ENCODE measurements around the gene GIPR.

DNA sequence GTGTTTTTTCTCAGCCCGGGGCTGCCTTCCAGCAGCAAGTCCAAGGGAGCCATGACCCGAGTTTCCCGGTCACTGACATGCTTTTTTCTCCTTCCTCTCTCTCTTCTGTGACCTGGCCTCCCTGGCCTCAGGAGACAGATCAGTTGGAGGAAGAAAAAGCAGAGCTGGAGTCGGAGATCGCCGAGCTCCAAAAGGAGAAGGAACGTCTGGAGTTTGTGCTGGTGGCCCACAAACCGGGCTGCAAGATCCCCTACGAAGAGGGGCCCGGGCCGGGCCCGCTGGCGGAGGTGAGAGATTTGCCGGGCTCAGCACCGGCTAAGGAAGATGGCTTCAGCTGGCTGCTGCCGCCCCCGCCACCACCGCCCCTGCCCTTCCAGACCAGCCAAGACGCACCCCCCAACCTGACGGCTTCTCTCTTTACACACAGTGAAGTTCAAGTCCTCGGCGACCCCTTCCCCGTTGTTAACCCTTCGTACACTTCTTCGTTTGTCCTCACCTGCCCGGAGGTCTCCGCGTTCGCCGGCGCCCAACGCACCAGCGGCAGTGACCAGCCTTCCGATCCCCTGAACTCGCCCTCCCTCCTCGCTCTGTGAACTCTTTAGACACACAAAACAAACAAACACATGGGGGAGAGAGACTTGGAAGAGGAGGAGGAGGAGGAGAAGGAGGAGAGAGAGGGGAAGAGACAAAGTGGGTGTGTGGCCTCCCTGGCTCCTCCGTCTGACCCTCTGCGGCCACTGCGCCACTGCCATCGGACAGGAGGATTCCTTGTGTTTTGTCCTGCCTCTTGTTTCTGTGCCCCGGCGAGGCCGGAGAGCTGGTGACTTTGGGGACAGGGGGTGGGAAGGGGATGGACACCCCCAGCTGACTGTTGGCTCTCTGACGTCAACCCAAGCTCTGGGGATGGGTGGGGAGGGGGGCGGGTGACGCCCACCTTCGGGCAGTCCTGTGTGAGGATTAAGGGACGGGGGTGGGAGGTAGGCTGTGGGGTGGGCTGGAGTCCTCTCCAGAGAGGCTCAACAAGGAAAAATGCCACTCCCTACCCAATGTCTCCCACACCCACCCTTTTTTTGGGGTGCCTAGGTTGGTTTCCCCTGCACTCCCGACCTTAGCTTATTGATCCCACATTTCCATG is 5.0 kb downstream of the FOSB start:
- PRO-cap: no peak

GRCh38 chr19:45477640-45478355 is 10.0 kb downstream of the FOSB start:
- PRO-cap: no peak

GRCh38 chr19:45505870-45506385 is 1.4 kb upstream of the VASP start:
- PRO-cap: no peak

GRCh38 chr19:45543716-45544414 is 36.6 kb downstream of the VASP start:
- PRO-cap: no peak

DNA sequence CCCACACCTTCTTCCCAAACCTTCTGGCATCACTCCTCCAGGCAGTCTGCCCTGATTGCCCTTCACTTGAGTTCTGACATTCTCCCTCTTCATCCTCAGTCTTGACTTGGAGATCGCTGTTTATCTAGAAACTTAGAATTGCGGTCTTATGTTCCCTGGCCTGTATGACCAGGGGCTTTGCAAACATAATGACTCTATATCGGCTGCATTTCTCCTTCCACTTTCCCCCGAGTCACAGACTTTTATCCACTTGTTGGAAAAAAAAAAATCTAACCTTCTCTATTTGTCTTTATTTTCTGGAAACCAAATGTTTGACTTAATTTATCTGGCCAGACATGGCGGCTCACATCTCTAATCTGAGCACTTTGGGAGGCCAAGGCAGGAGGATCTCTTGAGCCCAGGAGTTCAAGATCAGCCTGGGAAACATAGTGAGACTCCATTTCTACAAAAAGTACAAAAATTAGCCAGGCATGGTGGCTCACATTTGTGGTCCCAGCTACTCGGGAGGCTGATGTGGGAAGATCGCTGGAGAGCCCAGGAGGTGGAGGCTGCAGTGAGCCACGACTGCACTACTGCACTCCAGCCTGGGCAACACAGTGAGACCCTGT is 5.4 kb upstream of the OPA3 start:
- PRO-cap: no peak

GRCh38 chr19:45609319-45609814 is 7.4 kb upstream of the GPR4 start:
- PRO-cap: no peak

DNA sequence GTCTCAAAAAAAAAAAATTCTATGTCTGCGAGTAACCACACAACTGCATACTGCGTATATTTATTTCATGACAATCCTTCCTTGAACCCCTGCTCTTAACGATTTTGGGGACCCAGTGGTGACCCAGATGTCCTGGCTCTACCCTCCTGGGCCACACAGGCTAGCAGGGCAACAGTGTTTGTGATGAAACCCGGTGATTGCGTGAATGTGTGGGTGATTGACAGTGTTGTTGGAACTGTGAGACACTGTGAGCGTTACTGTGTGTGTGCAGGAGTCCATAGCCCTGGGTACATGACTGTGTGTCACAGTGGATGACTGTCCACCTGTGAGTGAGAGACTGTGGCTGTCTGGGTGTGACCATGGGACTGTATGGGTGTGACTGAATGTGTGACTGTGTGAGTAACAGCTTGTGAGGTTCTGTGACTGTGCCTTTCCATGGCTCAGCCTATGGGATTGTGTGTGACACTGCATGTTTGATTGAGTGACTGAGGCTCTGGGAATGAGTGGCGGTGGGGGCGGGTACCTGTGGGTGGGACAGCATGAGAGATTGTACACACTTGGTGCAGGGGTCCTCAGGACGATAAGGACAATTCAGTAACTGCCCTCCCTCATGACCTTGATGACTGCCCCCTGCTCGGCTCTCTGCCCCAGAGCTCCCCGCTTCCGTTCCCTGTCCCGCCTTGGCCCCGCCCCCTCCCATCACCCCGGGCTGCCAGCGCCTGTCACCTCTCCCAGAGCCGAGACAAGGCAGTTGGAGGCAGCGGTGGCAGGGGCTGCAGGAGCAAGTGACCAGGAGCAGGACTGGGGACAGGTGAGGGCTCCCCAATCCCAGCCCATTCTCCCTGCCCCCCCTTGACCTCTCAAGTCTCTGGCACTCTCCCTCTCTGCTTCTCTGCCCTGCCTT is at the start of gene GIPR:
Gene GIPR, plus strand, starts transcription at position 734 of the 904 bp plus-strand sequence.
- PRO-cap: unidirectional peak, plus-strand start at position 753 of the sequence

DNA sequence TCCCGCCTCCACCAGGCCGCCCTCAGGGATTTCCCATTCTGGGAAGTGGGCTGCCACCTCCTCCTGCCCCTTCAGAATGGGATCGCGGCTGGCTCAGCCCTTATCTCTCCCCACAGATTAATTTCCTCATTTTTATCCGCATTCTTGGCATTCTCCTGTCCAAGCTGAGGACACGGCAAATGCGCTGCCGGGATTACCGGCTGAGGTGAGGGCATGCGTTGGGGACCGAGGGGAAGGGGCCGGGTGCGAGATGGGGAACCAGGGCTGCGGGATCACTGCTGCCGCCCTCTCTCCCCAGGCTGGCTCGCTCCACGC is 9.7 kb downstream of the GIPR start:
- PRO-cap: no peak

DNA sequence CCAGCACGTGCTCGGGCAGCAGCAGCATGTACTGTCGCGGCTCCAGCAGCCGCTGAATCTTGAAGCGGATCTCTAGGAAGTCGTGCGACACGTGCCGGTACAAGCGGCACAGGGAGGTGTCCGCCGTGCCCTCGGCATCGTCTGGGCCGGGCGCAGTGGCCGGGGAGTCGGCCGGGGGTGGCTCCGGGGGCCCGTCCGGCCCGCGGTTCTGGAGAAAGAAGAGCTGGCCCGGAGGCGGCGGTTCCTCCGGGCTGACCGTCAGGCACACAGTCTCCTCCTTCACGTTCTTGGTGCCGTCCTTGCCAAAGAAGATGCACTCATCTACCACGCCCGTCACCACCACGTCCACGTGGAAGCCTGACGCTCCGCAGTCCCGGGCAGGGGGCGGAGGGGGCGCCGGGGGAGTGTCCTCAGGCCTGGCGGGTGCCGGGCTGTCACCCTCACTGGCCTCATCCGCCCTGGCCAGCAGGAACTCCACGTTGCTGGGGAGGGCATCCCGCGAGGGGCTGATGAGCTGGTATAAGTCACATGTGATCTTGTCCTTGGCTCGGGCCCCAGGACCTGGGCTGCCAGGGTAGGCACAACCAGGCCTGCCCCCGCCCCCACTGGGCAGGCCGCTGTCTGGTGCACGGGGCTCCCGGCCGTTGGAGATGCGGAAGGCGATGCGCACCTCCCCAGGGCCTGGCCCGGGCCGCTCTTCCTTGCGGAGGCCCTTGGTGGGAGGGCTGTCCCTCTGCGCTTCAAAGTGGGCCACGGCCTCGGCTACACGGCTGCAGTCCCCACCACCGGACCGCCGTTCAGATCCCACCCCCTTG is 18.4 kb downstream of the FBXO46 start:
- PRO-cap: no peak

DNA sequence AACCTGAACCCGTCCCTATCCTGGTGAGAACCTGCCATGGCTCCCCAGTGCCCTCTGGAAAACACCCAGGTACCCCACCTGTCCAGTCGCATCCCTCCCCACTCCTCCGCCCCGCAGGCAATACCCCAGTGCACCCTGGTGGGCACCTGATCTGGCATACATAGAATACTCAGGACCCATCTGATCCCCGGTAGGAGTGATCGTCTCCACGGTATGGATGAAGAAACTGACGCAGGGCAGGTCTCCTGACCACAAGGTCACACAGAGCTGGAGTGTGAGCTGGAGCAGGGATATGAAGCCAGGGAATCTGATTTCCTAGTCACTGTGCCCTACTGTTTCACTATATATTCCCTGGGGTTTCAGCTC is 12.7 kb downstream of the FBXO46 start:
- PRO-cap: bidirectional peak, plus-strand start at position 74 of the sequence, minus-strand start at position 56 of the sequence

- PRO-cap: no peak
These were observed 2.1 kb downstream of the SIX5 start for GRCh38 chr19:45766732-45767571.

DNA sequence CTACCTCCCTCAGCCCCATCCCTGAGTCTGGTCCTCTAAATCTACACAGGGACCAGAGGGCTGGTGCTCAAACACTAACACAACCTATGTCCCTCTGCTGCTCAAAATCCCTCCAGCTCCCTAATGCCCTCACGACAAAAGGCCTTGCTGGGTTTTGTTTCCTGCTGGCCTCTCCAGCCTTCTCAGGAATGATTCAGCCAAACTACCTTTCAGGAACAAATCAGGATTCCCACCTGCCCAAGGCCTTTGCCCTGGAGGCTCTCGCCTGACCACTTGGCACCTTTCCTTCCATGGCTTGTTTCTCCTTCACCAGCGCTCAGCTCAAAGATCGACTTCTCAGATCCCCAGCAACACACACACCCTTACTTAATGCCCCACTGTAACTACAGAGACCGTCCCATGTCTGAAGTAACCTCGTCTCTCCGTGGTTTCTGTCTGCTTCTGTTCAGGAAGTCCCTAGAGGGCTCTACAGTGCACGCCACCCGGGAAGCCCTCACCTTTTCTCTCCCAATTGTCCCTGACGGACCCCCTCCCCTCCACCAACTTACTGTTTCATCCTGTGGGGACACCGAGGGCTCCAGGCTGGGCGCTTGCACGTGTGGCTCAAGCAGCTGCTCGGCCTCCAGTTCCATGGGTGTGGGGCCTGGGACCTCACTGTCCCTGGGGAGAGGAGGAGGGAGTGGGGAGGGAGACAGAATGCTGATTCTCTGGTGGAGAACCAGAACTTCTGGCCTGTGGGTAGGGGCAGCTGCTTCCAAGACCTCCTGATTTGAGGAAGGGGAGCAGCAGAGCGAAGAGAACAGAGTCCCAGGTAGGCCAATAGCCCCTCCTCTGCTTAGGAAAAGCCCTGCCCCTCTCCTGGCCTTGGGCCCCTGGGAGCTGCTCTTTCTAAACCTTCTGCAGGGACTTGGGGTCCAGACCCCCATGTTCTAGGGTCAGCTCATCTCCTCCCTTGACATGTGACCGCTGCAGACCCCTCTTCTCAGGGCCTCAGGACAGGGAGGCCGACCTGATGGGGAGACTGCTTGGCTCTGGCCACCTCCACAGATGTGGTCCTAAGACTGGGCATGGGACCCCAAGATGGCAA is 3.4 kb upstream of the SIX5 start:
- PRO-cap: no peak

DNA sequence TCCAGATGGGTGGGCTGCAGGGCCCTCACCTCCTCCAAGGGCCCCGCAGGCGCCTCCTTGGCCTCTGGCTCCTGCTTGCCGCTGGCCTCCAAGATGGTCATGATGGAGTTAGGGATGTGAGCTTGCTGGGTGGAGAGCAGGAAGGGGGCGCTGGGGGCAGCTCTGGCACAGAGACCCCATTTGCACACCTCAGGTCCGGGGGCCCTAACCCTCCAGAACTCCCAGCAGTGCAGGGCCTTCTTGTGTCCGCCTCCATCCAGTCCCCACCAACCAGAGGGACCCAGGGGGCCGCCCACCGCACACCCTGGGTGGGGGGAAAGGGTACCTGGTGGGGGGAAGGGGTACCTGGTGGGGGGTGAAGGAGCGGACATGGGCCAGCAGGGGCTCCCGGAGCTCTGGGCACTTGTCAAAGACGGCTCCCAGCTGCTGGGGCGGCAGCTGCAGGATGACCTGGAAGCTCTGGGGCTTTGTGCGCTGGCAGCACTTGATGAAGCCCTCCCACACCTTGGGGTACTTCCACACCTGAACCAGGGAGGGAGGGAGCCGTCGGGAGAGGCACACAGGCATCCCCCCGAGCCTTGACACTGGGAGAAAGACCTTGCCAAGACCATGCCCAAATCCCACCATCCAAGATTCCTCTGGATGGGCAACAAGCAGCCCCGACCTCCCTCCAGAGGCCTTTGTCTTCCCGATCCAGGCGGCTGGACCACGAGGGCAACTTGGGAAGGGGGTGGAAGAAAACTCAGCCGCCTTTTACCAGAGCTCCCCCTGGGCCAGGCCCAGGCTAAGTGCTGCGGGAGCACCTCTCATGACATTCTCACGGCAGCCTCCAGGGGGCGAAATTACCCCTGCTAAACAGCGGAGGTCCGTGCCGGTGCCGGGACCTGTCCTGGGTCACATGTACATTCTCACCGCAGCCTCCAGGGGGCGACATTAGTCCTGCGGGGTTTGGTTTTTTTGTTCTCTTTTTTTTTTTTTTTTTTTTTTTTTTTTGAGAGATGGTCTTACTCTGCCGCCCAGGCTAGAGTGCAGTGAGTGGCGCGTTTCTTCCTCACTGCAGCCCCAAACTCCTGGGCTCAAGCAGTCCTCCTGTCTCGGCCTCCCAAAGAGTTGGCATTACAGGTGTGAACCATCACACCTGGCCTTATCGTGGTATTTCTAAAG is 1.7 kb upstream of the RSPH6A start:
- PRO-cap: no peak

GRCh38 chr19:45817669-45818640 is 2.8 kb upstream of the RSPH6A start:
- PRO-cap: no peak

- PRO-cap: no peak
These were observed 23.3 kb upstream of the RSPH6A start for GRCh38 chr19:45838272-45838888.

- PRO-cap: no peak
These were observed 2.7 kb downstream of the FOXA3 start for GRCh38 chr19:45866583-45867436.

DNA sequence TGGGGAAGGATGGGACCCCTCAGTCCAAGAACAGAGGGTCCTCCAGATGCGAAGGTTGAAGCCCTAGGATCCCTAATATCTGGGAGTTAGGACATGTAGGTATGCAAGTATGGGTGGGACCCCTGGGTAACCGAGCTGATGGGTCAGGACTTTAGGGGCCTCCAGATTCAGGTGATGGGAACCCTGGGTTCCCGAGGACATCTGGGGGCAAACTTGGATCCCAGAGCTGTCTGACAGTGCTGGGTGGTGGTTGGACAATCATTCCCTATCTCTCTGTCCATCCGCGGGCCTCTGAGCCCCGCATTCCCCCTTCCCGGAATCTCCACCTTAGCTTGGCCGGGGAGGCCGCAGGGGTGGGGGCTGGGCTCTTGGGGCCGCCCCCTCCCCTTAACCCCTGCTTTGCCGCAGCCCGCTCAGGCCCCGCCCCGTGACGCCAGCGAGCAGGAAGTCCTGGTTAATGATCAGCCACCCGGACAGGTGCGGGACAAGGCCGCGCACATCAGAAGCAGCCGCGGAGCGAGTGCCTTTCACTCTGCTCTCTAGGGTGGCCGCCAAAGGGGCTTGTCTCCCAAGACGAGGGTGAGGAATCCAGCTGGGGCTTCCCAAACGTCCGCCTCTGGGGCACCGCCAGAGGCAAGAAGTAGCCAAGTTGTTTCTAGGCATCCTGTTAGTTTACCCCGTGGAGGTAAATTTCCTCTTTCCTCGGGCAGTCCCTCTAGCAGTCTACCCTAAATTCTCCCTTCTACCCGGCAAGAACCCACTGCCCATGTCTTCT is 3.3 kb downstream of the IRF2BP1 start:
- PRO-cap: bidirectional peak, plus-strand start at position 530 of the sequence, minus-strand start at position 293 of the sequence

DNA sequence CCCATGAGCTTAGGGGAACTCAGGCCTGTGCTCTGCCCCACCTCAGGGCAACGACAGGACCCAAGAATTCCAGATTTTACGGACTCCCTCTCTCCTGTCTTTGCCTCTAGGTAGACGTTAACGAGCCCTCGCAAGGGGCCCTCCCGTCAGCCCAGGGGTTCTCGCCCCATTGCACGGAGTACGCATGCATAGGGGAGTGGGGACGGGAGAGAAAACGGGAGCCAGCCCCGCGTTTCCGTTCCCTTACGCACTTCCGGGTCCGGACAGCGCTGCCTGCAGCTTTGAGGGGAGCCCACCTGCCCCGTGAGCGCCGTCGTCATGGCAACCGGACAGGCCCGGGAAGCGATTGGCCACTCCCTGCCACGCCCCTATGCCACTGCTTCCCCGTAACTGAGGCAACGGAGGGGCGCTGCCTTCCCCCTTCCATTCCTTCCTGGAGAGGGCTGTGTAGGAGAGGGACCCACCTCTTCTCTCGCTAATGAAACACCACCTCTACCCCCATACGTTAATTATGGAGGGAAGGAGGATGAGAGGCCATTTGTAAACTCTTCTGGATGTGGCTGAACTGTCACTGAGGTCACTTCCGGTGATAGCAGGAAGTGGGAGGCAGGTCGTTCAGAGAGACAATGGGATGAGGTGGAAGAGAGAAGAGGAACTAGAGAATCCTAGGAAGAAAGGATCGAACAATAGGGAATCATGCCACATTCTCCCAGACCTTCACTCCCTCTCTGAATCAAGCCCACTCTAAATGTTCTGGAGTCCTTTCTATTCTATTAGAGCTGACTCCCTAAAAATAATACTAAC is 20.6 kb downstream of the NOVA2 start:
- PRO-cap: unidirectional peak, minus-strand start at position 254 of the sequence; bidirectional peak, plus-strand start at position 618 of the sequence, minus-strand start at position 570 of the sequence

DNA sequence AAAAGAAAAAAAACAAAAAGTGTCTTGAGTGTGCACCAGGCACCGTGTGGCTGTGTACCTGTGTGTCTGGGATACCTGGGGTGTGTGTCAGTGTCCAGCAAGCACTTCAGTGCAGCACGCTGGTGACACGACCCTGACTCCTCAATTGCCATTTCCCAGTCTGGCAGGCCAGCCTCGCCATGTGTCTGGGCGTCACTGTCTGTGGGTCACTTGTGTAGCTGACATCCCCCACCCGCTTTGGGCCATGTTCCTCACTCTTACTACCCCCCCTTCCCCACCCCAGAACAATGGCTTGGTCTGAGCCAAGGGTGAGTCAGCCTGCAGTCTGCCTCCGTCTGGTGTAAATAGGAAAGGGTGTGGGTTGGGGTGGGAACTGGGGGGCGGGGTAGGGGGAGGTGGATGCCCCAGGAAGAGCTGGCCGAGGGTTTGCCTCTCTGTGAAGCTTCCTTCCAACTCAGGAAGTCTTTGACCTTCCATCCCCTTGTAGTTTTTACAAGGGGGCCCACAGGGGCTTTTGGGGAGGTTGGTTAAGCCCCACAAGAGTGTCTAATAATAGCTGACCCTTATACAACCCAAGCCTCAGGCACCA is 17.7 kb downstream of the NOVA2 start:
- PRO-cap: no peak

GRCh38 chr19:46016526-46017177 is 6.2 kb downstream of the PGLYRP1 start:
- PRO-cap: unidirectional peak, minus-strand start at chr19:46016839

Measured in progenitor cell of endocrine pancreas (in vitro differentiated cells).